ENCODE measurements around a stretch of chr14.

DNA sequence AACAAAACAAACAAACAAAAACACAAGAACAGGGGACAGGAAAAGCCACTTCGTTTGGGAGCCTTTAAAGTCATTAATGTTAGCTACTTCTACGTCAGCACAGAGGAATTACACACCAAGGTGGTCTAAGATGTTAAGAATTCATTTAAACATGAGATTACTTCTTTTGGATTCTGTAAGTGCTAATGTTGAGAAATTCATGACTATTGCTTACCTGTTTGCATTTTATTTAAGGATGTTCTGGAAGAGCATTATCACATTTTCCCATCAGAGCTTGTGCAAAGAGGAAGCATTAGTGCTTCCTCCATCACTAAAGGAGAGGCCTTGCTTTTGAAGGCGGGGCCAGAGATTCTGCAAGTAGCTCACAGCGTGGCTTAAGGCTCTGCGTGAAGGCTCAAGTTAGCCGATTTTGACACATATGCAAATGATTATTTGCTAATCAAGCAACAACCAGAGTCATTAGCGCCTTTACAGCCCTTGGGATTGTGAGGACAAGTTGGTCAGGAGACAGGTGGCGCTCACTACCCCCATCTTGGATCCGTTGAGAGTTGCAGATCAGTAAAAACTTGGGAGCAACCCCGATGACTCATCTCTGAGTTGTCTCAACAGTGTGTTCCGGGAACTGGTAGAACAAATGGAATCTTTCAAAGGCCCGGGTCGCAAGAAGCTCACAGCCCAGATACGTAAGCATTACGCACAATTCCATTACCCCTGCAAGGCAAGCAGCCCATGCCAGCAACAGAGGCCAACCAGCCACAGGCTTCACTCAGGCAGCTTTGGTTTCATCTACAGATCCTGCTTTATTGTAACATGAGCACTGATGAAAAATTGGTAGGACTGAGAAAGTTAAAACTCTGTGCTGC is 34.7 kb upstream of the SPTSSA start:
- PRO-cap: no peak

- PRO-cap: no peak
Observed at GRCh38 chr14:34688407-34689174, 25.8 kb downstream of the CFL2 start.

- PRO-cap: no peak
Observed at GRCh38 chr14:34783730-34784018, 69.3 kb upstream of the CFL2 start.

DNA sequence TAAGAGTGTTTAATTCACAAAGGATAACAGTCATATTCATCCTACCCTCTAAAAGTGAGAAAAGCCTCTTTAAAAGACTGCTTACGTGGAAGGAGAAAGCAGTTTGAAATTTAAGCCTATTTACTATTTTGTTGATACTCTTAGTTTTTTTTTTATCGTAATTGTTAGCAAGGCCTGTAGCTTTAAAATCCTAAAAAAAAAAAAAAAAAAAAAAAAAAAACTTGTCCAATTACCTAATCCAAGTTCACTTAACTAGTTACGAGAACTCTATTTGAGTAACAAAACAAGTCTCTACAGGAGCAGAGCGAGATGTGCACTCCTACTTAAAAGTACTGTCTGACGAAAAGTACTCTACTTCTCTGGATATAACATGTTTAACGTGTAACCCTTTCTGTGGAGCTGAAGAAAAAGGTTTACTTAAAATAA is 2.4 kb downstream of the BAZ1A start:
- PRO-cap: no peak

- PRO-cap: no peak
Observed at GRCh38 chr14:35332848-35333368, 40.7 kb downstream of the PSMA6 start.

GRCh38 chr14:35352004-35353209 is 52.1 kb downstream of the NFKBIA start:
- PRO-cap: bidirectional peak, plus-strand start at chr14:35352452, minus-strand start at chr14:35352384

GRCh38 chr14:35353719-35354365 is 50.7 kb downstream of the NFKBIA start:
- PRO-cap: no peak

DNA sequence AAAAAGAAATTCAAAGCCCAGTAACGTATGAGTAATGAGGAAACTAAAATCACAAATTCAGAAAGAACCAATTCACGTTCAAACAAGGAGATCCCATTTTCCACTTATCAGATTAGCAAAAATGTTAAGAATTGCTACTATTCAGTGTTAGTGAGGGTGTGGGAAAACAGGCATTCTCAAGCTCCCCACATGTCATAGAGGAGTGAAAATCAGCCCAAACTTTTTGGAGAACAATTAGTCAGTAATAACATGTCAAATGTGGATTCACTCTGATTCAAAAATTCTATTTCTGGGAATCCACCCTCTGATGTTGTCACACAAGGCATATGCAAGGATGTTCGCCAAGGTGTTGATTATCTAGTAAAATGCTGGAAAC is 48.0 kb downstream of the NFKBIA start:
- PRO-cap: no peak

DNA sequence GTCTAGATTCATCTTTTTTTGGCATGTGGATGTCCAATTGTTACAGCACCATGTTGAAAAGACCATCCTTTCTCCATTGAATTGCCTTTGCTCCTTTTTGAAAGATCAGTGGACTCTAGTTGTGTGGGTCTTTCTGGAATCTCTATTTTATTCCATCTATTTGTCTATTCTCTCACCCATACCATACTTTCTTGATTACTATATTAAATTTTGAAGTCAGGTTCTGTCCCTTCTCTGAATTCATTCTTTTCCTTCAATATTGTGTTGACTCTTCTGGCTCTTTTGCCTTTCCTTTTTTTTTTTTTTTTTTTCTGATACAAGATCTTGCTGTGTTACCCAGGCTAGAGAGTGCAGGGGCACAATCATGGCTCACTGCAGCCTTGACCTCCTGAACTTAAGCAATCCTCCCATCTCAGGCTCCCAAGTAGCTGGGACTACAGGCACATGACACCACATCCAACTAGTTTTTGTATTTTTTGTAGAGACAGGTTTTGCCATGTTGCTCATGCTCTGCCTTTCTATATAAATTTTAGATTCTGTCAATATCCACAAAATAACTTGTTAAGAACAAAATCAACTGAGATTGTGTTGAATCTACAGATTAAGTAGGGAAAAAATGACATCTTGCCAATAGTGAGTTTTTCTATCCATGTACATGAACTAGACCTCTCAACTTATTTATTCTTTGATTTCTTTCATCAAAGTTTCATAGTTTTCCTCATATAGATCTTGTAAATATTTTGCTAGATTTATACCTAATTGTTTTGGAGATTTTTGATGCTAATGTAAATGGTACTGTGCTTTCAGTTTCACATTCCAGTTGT is 102.6 kb downstream of the RALGAPA1 start:
- PRO-cap: no peak

GRCh38 chr14:35826641-35827310 is 638 bp downstream of the BRMS1L start:
- PRO-cap: bidirectional peak, plus-strand start at chr14:35826839, minus-strand start at chr14:35826709

DNA sequence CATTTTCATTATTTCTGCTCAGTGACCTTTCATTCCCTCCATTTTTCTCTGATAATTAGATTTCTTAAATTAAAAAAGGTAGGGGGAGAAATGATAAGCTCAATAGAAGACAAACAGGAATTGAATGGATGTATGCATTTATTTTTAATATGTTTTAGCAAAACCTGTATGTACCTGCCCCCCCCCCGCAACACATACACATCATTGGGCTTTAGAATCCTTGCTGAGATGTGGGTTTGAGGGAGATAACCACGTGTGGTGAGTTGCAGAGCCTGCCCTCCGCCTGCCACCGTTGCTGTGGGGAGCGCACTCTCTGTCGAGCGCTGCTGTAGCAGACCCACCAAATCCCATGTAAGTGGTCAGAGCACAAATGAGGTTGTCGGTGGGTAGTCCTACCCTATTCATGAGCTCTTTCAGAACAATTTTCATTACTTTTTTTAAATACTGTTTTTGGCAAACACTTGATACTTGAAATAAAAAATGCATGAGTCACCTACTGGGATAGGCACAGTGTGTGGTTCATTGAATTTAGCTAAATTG is 242.6 kb downstream of the BRMS1L start:
- PRO-cap: no peak

GRCh38 chr14:36124837-36125083 is 195.7 kb downstream of the MBIP start:
- PRO-cap: no peak

DNA sequence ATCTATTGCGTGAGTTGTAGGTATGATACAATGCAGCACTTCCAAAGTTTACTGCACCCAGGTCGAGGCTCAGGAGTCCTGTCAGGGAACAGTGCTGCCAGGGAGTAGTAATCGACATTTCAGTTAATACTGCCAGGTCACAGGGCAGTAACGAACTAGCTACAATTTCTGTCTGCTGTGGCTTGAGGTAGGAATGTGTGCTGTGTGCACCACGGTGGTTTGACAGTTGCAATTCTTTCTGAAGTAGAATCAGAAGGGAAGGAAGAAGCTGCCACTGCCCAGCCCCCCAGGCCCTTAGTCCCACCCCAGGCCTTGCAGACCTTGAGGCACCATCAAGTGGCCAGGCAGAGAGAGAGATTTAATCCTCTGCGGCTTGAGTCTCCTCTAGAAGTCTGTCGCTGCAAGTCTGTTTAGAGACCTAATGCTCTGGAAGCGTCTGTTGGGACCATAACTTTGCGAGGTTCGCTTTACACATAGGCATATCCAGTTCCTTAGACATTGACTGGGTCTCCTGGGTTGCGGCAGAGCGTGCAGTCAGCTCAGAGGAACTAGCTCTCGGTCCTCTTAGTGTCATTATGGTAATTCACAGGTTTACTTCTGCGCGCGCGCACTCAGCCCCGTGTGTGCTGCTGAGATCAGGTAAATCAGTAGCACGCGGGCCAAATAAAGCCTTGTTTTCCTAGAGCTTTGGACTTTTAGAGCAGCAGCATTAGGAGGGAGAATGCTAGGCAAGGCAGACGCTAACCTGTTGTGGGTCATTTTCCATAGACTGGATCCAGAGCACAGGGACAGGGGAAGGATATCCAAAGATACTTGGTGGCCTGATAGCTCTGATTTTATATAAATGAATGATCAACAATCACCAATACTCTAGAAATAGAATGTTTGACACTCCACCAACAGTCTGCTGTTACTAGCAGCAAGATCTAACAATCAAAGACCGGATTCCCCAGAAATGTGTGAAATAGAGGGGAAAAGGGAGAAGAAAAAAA is 9.7 kb downstream of the NKX2-1 start:
- PRO-cap: no peak

- PRO-cap: no peak
Observed at GRCh38 chr14:36513440-36514428, 6.3 kb downstream of the NKX2-1 start.

- PRO-cap: no peak
Observed at GRCh38 chr14:36517378-36518010, 2.5 kb downstream of the NKX2-1 start.

GRCh38 chr14:36525474-36525987 is 5.5 kb upstream of the NKX2-1 start:
- PRO-cap: no peak

DNA sequence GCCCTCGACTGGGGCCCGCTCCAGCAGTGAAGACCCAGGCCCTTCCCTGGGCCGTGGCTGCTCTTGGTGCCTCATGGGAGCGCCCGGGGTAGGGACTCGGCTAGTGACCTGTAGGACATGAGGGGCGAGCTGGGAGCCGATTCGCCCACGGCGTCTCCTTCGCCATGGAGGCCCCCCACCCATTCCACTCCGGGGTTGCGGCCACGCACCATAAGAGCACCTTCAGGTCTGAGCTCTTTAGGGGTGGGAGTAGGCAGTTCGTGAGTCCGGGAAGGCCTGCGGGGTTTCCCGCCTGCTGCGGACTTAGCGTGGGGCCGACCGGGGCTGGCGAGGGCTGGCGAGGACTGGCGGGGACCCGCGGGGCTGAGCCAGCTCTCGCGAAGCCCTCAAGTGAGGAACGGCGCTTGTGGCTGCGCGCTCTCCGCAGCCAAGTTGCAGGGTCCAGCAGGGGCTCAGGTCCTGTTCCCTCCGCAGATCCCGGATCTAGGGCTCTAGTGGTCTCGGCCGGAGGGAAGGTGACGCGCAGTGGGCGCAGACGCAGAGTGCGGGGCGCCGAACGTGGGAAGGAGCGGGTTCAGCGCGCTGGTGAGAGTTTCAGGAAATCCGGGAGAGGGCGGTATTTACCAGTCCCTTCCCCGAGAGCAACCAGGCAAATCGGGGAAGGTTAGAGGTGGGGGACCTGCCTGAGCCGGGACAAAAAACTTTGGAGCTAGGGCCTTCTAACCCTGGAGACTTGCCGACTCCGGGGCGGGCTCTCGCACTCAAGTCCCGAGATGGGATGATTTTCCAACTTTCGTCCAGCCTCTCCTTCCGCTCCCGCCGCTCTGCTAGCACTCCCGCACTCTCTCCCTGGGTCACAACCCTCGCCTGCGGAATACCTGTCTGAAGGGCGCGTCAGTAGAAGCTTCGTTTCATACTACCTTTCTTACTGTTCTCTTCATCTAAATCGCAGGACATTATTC is 13.9 kb upstream of the PAX9 start:
- PRO-cap: no peak

DNA sequence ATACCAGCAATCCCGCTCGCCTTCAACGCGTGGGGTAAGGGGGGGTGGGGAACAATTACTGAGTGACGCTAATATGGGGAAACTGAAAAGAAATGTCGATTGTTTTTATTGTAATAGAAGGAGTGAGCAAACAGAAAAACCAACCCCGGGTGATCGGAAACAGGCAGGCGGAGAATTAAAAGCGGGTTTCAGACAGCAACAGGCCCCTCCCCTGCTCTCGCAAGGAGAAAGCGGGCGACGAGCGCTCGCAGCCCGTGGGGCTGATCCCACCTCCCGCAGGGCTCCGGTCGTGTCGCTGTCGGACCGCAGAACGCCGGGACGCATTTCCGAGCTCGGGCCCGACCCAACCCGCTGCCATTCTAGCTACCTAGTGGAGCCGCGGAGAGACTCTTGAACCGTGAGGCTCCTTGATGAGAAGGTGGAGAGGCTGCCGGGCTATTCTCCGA is 4.3 kb upstream of the PAX9 start:
- PRO-cap: no peak

DNA sequence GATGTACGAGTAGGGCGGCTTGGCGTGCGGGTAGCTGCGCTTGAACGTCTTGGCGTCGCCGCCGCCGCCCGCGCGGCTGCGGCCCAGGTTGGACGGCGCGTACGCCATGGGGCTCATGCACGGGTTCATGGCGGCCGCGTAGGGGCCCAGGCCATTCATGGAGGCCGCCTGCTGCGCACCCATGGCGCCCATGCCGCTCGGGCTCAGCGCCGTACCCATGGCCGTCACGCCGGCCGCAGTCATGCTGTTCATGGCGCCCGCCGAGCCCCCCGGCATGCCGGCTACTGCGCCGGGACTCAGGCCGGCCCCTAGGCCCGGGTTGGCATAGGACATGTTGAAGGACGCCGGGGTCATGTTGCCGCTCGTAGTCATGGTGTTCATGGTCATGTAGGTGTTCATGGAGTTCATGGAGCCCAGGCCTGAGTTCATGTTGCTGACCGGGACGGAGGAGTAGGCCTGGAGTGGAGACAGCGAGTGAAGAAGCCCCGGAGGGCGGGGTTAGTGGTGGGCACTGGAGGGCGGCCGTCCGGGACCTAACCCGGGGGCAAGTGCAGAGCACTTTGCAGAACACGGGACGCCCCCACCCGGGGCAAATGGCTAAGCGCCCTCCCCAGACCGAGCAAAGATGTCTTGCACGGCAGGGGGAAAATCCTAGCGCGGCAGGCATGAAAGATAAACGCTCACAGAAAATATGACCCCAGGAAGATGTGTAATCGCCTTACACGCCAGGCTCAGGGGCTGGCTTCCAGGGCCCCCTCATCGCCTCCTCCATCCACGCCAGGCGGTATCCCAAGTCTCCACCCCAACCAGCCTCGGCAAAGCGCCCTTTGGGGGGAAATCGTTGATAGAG is 2.6 kb downstream of the FOXA1 start:
- PRO-cap: no peak

- PRO-cap: no peak
Observed at GRCh38 chr14:37593802-37594834, 931 bp downstream of the FOXA1 start.

All from NALM6 (cell line).